ENCODE measurements around a stretch of chr3.

DNA sequence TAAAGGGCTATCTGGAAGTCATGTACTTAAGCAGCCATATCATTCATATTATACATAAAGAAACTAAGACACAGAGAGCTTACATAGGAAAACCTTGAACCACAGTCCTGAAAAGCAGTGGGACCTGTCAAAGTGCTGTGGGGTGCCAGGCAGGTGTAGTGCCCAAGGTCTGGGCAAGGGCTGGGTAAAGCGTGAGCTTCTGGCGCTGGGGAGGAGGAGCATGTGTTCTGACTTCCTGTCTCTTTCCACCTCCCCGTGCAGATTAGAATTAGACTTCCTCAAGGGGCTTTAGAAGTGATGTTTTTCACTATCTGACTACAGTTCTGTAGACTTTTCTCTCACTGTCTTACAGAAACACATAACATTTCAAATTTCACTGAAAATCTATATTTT lies 63.1 kb downstream of the FNDC3B start:
- PRO-cap: no peak

GRCh38 chr3:172110349-172111025 lies 71.1 kb downstream of the FNDC3B start:
- PRO-cap: no peak

DNA sequence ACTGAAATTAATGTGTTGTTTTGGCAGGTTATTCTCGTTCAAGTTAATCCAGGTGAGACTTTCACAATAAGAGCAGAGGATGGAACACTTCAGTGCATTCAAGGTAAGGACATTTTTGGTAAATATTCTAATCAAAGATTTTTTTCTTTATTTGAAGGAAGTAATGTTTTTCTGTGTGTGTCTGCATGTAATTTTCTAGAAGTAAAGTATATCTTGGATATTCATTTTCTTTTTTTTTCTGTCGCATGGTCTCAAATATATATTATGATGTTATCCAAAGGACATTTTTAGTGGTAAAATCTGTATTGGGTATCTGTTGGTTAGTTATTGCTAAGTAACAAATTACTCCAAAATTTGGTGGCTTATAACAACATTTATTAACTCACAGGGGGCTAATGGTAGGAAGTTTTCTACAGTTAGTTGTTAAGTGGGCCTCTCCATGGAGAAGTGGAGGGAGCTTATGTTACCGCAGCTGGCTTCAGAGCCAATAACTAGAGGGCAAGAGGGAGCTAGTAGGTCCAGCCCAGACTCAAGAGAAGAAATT lies 94.1 kb downstream of the FNDC3B start:
- PRO-cap: no peak

- PRO-cap: no peak
Measured at GRCh38 chr3:172135697-172136535, 96.5 kb downstream of the FNDC3B start.

DNA sequence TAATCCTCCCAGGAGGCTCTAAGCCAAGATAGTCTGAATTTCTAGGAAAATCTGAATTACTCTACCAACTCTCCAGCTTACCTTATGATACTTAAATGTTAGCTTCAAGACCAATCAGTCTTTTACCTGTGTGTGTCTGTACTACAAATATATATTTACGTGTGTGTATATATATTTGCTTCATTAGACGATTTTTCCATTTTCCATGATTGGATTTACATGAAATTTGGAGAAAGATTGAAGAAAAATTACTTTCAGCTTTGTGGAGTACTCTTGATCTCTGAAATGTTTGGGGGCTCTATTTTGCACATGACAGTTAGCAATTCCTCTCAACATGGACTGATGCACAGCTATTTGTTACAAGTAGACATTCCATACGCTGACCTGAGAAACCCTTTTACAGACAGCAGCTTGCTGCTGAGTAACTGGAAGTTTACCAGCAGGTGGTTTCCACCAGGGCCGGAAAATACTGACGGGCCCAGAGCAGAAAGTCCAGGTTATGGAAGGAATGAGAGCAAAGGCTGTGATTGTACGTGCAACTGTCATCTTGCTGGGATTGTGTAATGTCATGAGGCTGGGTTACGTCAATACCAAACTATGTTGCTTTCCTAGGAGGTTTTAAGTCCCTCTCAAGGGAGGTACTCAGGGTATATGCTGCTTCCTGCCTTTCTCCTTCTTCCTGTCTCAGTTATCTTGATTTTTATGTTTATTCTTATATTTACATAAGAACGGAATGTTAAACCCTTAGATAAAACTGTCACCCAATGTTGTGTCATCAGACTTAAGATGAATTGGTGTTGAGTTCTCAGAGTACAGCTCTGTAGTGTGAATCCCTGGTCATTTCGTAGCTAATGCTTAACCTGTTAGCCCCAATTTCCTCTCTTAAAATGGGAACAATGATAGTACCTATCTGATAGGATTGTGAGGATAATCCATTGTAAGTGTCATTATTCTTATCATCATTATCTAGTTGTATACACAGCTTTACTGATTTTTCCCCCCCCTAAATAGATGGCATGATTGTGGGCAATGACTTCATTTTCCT lies 101.1 kb downstream of the FNDC3B start:
- PRO-cap: no peak

GRCh38 chr3:172212071-172212714 lies 172.8 kb downstream of the FNDC3B start:
- PRO-cap: no peak

GRCh38 chr3:172251124-172251701 lies 197.0 kb downstream of the GHSR start:
- PRO-cap: no peak

GRCh38 chr3:172322628-172323074 lies 125.6 kb downstream of the GHSR start:
- PRO-cap: no peak

GRCh38 chr3:172519614-172520829 lies 3.2 kb downstream of the TNFSF10 start:
- PRO-cap: no peak

DNA sequence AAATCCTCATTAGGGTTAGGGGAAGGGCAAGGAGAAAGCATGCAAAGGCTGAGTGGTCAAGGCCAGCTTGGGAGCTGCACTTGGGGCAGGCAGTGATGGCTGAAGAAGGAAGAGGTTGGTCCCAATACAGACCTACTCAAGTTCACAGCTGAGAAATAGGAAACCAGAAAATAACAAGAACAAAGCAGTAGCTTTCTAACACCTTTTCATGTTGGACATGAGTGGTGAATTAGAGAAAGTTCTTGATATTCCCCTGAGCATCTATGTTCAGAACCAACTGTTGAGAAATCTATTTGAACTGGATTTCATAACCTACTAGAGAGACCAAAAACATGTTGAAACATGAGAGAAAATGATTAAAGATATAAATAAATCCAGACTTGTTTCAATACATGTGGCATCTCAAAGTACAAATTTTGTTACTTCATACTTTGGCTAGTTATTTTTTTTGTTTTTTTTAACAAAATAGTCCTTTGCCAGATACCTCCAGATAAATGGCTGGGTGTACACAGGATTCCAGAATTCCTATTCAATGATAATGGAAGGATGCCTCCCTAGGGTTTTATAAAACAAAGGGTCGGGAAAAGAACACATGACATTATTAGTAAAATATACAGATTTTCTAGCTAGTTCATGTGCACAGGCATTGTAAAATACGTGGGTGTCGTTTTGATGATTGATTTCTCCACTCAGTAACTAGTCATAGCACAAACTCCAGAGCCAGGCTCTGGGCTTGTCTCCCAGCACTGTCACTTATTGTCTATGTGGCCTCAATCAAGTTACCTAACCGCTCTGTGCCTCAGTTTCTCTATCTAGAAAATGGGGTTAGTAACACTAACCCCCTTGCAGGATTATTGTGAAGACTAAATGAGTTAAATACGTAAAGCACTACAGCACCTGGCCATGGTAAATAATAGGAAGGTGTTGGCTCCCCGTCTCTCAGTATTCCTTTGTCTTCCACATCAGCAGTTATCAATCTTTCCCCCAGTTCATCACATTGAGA lies 34.5 kb upstream of the TNFSF10 start:
- PRO-cap: no peak

DNA sequence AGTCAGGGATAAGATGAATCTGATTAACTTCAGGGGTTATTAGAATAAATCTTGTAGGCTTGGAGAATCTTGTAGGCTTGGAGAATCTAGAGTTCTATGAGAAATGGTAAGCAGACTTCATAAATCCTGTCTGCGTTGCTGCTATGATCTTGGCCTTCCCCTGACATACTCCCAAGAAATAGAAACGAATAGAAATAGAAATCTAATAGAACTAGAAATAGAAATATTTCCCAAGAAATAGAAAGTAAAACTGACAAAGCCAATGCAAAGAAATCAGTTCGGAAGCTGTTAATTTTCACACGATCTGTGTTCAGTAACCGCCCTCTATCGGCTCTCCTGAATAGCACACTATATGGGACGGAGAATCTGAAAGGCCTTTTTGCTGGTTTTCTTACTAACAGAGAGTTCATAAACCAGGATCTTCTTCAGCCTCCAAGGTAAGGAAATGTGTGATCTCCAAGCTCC lies 72.8 kb upstream of the TNFSF10 start:
- PRO-cap: no peak

DNA sequence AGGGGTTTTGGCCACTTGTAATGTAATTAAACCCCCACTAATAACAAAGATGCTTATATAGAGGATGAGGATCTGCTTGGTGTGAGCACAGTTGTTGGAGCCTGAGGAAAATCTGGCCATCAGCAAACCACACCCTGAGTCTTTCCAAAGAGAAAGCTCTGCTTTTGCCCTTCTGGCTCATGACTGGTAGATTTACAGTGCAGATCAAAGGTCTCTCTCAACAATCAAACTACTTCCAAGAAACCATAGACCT lies 78.3 kb upstream of the TNFSF10 start:
- PRO-cap: no peak

DNA sequence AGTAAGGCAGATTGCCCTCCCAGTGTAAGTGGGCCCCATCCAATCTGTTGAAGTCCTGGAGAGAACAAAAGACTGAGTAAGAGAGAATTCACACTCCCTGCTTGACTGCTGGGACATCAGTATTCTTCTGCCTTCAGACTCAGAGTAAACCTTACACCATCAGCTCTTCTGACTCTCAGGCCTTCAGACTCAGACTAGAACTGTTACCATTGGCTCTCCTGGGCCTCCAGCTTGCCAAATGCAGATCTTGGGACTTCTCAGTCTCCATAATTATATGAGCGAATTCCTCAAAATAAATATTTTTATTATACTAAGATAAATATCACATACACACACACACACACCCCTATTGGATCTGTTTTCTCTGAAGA lies 84.6 kb upstream of the TNFSF10 start:
- PRO-cap: no peak

DNA sequence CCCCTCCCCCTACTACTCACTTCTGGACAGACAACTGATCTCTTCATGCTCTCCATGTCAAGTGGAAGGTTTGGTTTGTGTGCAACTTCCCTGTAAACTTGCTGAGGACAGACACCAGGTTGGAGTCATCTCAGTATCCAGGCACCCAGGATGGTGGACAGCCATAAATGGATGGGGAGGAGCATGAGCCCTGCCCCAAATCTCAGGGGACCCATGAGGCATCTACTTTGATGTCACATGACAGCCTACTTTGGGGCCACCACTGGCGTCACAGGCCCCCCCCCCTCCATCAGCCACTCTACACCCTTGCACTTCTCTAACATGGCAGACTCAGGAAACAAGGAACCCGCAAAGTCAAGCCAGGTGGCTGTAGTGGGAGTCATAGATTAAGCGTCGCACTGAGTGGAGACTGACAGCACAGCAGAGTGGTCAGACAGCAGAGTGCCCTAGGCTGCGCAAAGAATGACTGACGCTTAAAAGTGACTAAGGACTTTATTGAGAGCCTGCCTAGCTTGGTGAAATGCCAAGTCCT lies 30.4 kb downstream of the NCEH1 start:
- PRO-cap: no peak

DNA sequence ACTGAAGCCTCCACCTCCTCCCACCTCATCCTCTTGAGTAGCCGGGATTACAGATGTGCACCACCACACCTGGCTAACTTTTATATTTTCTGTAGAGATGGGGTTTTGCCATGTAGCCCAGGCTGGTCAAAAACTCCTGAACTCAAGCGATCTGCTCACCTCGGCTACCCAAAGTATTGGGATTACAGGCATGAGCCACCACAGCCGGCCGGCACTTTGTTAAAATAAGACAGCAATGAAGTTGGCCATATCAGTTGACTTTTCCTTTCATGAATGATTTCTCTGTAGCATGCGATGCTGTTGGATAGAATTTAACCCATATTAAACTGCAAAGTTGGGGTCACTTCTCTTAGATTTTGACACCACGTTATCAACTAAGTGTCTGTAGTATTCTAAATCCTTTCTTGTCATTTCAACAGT lies 38.8 kb downstream of the ECT2 start:
- PRO-cap: no peak

GRCh38 chr3:172938629-172939215 lies 188.2 kb downstream of the ECT2 start:
- PRO-cap: no peak

DNA sequence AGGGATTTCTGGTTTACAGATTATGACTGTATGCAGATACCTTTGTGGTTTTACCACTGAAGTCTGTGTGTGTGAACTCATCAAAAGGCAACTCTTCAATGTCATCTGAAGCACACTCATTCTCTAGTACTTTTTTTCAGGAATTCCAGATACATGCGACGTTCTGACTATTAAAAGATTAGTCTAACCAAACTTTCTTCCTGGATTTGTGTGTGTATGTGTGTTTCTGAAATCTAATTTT lies 188.6 kb downstream of the NLGN1 start:
- PRO-cap: no peak

- PRO-cap: no peak
Measured at GRCh38 chr3:173711638-173712040, 314.1 kb downstream of the NLGN1 start.

- PRO-cap: no peak
Measured at GRCh38 chr3:173970805-173971682, 573.5 kb downstream of the NLGN1 start.

GRCh38 chr3:174439274-174440188 lies 419.6 kb upstream of the NAALADL2 start:
- PRO-cap: no peak